LUHMES (cell line): ENCODE measurements around a stretch of chr15.

- PRO-cap: no peak
These were observed 130.0 kb downstream of the IGF1R start for GRCh38 chr15:98778215-98778918.

GRCh38 chr15:98843026-98843488 is 164.5 kb downstream of the PGPEP1L start:
- PRO-cap: no peak

DNA sequence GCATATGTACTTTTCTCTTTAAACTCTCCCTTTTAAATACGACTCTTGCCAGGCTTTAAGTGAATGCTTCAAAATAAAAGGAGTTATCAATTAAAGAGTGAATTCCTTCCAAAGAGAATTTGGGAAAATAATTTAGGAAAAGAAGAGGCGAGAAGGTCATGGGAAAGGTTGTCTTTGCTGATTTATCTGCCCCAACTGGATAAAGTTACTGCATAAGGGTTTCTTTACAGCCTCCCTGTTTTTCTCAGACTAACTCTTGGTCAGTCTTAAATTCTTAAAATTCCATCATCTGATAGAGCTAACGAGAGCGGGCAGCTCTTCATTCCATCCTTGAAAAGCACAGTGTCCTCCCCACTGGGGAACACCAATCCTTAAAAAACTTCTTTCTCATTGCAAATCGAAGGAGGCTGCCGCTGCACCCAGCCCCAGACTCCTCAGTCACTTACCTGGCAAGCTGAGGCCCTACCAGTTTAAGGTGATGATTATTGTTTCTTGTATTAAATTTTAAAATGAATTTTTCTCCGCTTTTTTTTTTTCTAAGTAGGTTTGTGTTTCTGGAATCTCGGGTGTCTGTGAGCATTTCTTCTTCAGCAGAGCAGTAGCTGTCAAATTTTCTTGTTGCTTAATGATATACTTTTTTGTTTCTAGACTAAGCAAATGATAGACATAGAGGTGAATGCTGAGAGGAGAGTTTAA is 107.2 kb downstream of the PGPEP1L start:
- PRO-cap: no peak

- PRO-cap: no peak
These were observed 48.3 kb downstream of the PGPEP1L start for GRCh38 chr15:98959186-98959889.

DNA sequence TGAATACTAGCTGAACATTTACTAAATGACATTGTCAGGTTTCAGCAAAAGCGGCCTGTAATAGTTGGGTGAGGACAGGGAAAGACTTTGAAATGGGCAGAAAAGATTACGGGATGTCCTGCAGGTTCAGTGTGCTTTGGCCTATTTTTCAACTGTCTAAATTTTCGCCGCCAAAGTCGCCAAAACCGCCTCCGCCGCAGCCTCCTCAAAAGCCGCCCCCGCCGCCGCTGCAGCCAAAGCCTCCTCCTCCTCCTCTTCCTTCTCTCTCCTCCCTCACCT is 6.4 kb upstream of the PGPEP1L start:
- PRO-cap: no peak

DNA sequence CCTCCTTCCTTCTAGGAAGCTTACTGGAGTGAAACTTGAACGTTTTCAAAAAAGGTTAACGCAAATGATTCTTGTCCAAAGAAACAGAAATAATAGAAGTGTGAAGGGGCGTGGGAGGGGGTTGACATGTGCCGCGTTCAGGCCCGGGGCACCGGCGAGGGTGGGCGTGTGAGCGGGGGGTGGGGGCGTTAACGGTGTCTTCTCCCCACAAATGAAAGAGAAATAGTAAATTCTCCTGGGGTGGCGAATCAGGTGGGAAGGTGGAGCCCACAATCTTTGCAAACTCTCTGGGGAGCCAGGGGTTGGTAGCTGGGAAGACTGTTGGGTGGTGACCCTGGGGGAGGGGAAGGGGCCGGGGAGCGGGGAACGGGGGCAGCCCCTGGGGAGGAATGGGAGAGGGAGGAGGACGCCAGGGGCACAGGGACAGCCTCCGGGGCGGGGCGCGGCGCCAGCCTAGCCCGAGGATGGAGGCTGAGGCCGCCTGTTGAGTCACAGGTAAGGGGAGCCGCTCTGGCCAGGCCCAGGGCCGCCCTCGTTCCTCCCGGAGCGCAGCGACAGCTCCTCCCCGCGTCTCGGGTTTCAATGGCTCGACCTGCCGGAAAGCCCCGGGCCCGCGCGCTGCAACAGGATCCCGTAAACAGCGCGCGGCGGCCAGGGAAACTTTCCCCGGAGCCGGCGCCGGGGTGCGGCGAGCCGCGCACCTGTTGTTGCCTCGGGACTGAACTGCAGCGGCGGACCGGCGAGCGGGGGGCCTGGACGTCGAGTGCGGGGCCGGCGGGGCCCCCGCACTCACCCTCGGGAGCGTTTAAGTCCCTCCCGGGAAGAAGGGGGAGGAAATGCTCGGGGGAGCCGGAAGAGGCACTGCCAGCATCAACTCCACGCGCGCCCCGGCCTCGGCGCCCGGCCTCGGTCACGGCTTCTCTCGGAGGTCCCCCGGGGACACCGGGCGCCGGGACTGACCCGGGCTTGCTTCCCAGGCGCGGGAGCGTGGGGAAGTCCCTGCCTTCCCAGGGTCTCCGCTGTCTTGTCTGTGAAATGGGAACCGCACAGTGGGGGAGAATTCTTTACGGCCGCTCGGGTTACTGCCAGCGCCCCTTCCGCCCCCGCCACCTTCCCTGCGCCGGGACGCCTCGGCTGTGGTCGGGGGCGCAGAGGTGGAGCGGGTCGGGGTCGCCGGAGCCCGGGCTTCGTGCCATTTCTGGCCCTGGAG is 7.1 kb upstream of the PGPEP1L start:
- PRO-cap: unidirectional peak, plus-strand start at position 625 of the sequence; bidirectional peak, plus-strand start at position 838 of the sequence, minus-strand start at position 807 of the sequence; bidirectional peak, plus-strand start at position 1,108 of the sequence, minus-strand start at position 1,033 of the sequence

DNA sequence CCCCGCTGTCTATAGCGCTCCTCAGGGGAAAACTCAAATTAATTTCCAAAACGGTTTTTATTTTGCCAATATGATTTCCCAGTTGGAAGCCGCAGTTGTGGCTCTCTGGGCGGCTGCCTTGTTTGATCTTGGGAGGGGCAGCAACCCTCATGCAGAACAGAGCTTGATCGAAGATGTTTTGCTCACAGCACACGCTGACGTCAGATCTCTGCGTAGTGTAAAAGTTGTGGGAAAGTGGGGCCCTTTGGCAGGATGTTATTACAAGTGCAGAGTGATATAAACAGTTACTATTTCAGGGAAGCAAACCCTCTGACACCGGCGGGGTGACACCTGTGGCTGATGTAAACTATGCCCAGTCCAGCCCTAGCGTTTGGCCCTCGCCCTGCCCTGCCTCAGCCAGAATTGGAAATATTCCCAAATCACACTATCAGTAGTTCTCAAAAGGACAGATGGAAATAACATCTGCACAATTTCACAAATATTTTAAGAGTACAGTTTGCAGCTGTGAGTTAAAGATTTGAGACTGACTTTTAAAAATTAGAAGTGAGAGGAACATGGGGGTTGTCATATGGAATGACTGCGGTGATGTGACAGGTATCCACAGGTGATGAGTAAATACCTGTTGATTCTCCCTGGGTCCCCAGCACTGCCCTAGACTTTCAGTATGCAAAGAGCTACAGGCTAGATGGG is 1.7 kb downstream of the SYNM start:
- PRO-cap: no peak

DNA sequence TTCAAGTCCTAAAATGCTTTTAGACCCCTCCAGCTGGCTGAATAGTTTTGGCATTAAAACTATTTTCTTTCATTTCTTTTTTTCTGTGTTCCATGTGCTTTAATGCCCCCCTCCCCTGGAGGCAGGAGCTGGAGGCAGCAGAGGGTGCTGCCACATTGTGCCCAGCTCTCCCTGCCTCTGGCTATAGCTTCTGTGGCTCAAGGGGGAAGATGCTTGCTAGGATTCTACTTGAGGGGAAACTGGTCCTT is 3.9 kb downstream of the SYNM start:
- PRO-cap: no peak

GRCh38 chr15:99121255-99121454 is 16.3 kb downstream of the SYNM start:
- PRO-cap: no peak

DNA sequence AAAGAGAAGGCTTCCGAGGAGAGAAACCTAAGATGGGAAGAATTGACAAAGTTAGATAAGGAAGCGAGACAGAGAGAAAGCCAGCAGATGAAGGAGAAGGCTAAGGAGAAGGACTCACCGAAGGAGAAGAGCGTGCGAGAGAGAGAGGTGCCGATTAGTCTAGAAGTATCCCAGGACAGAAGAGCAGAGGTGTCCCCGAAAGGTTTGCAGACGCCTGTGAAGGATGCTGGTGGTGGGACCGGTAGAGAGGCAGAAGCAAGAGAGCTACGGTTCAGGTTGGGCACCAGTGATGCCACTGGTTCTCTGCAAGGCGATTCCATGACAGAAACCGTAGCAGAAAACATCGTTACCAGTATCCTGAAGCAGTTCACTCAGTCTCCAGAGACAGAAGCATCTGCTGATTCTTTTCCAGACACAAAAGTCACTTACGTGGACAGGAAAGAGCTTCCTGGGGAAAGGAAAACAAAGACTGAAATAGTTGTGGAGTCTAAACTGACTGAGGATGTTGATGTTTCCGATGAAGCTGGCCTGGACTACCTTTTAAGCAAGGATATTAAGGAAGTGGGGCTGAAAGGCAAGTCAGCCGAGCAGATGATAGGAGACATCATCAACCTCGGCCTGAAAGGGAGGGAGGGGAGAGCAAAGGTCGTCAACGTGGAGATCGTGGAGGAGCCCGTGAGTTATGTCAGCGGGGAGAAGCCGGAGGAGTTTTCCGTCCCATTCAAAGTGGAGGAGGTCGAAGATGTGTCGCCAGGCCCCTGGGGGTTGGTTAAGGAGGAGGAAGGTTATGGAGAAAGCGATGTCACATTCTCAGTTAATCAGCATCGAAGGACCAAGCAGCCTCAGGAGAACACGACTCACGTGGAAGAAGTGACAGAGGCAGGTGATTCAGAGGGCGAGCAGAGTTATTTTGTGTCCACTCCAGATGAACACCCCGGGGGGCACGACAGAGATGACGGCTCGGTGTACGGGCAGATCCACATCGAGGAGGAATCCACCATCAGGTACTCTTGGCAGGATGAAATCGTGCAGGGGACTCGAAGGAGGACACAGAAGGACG is 25.4 kb downstream of the SYNM start:
- PRO-cap: no peak

DNA sequence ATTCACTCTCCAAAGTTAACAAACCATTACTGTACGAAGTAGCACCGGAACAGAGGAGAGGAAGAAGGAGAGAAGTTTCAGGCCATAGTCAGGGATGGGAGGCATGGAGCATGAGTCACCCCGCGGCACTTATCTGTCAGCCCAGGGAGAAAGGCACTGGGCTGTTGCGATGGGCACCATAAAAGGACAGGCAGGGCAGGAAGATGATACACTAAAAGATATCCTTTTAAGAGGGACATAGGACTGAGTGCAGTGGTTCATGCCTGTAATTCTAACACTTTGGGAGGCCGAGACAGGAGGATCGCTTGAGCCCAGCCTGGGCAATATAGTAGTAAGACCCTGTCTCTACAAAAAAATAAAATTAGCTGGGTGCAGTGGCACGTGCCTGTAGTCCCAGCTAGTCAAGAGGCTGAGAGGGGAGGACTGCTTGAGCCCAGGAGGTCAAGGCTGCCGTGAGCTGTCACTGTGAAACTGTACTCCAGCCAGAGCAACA is 36.9 kb downstream of the TTC23 start:
- PRO-cap: no peak

GRCh38 chr15:99251591-99252129 is 379 bp downstream of the LRRC28 start:
- PRO-cap: no peak

DNA sequence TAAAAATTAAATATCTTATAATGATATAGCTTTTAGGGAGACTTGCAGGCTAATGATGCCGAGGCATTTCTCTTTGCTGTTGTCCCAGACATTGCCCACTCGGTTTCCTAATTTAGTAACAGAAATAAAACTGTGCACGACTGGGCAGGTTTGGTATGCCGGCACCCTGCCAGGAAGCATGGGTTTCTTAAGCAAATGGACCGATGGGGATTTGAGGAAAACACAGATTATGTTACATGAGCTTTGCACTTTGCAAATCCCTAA is 54.8 kb downstream of the LRRC28 start:
- PRO-cap: no peak

GRCh38 chr15:99425750-99426191 is 140.0 kb upstream of the MEF2A start:
- PRO-cap: no peak

DNA sequence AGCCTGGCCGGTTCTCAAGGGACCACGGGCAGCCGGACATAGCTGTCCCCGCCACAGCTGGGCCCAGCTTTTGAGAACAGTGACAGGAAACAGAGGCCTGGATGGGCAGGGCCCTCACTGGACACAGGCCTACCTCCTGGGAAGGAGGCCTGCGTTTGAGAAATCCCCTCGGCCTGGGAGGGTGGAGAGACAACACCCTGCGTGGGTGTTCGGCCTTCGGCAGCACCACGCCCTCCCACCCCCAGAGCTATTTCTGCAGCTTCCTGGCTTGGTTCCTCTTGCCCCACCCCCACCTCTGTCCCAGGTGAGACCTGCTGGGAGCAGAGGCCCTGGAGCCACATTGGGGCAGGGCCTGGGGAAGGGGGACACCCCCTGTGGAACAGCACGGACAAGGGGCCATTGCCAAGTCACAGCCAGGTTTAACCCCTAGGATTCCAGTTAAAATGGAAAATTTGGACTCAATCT is 132.4 kb upstream of the MEF2A start:
- PRO-cap: no peak

DNA sequence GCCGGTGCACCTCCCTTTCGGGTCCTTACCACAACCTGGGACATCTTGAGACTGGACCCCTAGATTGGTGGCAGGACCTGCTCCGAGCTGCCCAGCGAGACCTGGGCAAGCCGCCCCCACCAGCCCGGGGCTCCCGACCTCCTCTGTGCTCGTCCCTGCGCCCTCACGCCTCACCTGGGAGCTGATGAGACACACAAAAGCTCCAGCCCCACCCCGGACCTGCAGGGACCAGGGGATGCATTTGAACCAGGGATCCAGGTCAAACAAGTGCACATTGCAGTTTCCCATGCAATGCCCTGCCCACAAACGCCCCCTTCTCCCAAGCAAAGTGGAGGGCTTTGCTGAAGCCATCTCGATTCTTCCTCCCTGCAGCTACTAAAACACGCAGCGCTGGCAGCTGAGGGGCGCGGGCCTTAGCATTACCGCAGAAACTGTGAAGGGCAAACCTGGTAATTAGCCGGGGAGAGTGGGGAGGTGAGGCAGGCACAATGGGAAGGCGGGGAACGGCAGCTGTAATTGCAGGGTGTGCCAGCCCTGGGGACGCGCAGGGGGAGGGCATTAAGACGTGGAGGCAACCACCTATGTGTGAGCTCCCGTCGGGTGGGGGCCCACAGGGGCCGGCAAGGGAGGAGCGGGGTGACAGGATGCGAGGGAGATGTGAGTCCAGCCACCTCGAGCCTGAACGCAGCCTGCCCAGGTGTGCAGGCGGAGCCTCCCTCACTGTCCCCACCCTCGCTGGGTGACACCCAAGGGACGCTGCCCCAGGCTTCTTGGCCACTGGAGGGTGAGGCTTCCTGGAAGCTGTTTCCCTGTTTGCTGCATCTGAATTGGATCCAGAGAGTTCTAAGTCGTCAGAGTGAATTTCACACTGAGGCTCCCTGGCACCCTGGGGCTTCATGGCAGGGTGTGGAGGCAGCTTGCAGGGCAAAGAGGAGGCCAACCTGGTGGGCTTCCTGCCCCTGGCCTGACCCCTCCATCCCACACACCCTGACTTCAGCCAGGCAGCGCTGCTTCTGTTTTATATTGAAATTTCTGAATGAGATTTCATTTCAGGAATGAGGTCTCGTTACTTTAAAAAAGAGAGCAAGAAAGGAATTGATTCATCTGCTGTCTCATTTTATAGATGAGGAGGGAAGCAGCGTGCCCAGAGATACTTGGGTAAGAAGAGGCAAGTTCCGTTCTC is 130.7 kb upstream of the MEF2A start:
- PRO-cap: no peak

- PRO-cap: no peak
These were observed 127.1 kb upstream of the MEF2A start for GRCh38 chr15:99438584-99439141.

DNA sequence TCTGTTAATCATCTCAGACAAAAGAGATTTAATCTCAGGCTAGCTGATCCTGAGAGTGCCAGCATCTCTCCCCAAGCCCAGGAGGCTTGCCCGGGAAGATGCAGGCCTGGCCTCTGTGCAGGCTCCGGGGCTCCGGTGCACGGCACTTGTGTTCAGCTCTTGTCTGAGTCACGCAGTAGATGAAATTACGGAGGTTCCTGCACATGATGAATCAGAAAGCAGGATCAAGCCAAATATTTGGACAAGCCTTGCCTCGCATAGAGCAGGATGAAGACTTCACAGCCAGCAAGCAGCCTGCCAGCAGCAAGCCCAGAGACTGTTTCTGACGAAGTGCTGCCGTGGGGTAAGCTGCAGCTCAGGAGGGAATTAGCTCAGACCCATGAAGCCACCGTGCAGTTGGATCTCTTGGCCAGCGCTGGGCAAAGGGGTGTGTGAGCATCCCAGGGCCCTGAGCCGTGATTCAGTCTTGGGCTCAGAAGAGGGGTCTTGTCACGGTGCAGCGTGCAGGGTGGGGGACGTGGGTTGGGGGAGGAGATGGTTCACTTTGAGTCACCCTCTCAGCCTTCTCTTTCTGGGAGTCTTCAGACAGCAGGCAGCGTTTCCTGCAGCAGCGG is 89.2 kb upstream of the MEF2A start:
- PRO-cap: no peak

DNA sequence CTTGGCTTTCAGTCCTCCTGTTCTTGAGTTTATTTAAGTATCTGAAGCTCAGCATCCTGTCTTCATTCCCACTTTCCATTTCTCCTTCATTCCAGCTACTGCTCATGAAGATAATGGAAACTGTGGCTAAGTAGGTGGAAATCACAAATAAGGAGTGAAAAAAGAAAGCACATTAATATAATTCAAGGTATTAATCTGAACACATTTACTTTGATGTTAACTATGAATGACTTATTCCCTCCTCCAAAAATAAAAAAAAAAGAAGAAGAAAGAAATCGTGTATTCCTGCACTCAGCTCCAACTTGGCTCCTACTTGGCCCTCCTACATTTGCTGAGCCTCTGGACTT is 66.8 kb upstream of the MEF2A start:
- PRO-cap: no peak

DNA sequence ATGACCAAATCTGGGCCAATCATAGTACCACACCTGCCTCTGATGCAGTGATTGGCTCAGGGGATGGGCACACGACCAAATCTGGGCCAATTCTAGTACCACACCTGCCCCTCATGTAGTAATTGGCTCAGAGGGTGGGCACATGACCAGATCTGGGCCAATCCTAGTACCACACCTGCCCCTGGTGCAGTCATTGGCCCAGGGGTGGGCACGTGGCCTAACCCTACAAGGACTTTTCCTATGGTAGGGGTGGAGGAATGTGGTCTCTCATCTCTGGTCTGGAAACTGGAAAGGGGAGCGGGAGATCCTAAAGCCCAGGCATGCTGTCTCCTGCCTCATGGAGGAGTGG is 56.9 kb upstream of the MEF2A start:
- PRO-cap: no peak